Skeletal muscle satellite cell (primary cell): ENCODE data around the genes AK6, GTF2H2C and CARTPT.

DNA sequence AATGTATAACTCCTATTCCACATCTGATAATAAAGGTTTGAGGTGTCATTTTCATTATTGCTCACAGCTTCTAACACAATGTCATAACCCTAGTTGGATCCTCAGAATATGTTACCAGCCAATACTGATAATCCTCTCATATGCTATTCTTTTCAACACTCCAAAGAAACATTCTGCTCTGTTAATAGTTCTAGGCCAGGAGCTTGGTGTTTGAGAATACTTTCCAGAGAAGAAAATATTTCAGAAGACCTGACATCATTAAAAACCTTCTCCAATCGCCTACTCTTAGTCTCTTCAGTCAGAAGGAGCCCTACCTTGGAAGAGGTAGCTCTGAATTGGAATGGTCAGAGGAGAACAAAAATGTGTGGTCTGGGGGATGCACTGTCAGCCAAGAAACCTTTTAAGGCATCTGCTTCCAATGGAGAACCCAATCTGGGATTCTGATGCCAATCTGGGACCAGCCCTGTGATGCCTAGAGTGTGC is 127.3 kb downstream of the PIK3R1 start:
- CAGE, long polyA plus RNA: no peak

- CAGE, long polyA plus RNA: no peak
Observed at GRCh38 chr5:68395898-68396158, 180.3 kb downstream of the PIK3R1 start.

GRCh38 chr5:68730216-68731127 is 363.3 kb upstream of the SLC30A5 start:
- CAGE, long polyA plus RNA: no peak

- CAGE, long polyA plus RNA: no peak
Observed at GRCh38 chr5:68953894-68954248, 139.9 kb upstream of the SLC30A5 start.

- CAGE, long polyA plus RNA: start-site peak on the minus strand at chr5:69369490-69369550, 738 and 605 reads in 2 replicates
Observed at GRCh38 chr5:69369126-69370103, at the start of gene AK6. Gene AK6 (minus strand): TSS chr5:69369520.

- CAGE, long polyA plus RNA: no peak
Observed at GRCh38 chr5:69493148-69494077, 823 bp downstream of the OCLN start.

GRCh38 chr5:69559724-69560420 is at the start of gene GTF2H2C:
Gene GTF2H2C (plus strand): TSS chr5:69560191.
- CAGE, long polyA plus RNA: no peak

DNA sequence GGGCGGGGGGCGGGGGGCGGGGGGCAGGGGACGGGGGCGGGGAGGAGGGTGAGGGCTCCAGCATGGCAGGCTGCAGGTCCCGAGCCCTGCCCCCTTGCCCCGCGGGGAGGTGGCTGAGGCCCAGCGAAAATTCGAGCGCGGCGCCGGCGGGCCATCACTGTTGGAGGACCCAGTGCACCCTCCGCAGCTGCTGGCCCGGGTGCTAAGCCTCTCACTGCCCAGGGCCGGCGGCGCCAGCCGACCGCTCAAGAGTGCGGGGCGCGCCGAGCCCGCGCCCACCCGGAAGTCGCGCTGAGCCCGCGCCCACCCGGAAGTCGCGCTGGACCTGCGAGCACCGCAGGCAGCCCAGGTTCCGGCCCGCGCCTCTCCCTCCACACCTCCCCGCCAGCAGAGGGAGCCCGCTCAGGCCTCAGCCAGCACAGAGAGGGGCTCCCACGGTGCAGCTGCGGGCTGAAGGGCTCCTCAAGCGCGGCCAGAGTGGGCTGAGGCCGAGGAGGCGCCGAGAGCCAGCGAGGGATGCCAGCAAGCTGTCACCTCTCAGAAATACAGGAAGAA is 165.5 kb upstream of the BDP1 start:
- CAGE, long polyA plus RNA: no peak

- CAGE, long polyA plus RNA: no peak
Observed at GRCh38 chr5:71718894-71719354, at the start of gene CARTPT. Gene CARTPT (plus strand): TSS chr5:71719275.

GRCh38 chr5:71782851-71783432 is 63.9 kb downstream of the CARTPT start:
- CAGE, long polyA plus RNA: no peak

DNA sequence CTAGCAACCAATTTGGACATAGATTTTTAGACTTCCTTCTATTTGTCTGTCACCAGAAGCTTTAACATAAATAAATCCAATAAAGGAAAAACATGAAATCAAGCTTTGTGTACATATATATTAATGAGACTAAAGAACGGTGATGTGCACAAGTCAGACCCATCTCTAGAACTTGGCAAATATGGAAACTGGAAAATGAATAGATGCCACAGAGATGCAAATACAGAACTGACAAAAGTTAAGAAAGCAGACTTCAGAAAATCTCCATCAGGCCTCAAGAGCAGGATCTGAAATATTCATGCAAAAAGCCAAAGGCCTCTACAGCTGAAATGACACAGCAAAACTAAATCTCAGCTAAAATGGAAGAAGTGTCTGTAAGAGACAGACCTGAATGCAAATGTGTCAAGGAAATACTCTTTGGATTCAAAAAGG is 14.9 kb downstream of the MRPS27 start:
- CAGE, long polyA plus RNA: no peak

GRCh38 chr5:72451478-72452552 is 55.4 kb downstream of the ZNF366 start:
- CAGE, long polyA plus RNA: no peak

DNA sequence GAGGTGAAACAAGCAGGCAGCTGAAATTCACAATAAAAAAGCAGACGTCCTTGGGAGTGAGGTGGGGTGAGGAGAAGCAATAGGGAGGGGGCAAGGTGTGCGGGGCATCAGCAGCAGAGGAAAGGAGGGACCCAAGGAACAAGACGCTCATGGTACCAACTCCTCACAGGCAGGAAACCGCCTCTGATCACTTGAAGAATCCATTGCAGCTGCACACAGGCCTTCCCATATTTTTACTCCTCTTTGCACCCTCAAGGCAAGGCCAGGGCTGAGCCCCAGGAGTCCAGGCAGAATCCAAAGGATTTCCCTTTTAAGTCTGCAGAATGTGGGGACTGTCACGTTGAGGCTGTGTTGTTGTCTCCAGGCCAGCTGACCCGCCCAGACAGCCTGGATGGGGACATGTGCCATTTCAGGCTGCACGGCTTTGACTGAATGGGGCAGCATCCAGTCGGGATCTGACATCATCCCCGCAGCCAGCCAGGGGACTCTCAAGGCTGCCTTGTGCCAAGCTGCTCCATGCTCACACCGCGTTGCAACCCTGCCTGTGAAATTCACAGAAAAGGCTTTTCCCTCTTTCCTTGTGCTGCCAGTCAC is 2.1 kb upstream of the ZNF366 start:
- CAGE, long polyA plus RNA: no peak

GRCh38 chr5:72815488-72815858 is 988 bp upstream of the TNPO1 start:
- CAGE, long polyA plus RNA: no peak

DNA sequence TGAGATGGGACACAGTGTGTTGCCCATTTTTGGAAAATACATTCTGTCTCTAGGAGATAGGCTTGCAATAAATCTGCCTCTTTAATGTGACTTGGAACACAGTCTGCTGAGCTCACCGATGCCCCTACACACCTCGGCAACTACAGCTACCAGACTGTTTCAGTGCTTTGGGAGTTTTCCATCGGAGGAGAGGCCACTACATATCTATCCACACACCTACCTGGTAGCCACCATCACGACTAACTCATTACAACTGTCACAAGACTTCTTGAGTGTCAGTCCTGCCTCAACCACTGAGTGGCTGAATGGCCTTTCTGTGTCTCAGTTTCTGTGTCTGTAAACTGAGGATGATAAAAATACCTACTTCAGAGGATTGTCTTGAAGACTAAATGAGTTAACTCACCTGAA is 18.8 kb upstream of the FCHO2 start:
- CAGE, long polyA plus RNA: no peak

- CAGE, long polyA plus RNA: no peak
Observed at GRCh38 chr5:72937723-72938779, 17.8 kb upstream of the FCHO2 start.

- CAGE, long polyA plus RNA: no peak
Observed at GRCh38 chr5:73115660-73115946, 4.8 kb upstream of the TMEM171 start.

DNA sequence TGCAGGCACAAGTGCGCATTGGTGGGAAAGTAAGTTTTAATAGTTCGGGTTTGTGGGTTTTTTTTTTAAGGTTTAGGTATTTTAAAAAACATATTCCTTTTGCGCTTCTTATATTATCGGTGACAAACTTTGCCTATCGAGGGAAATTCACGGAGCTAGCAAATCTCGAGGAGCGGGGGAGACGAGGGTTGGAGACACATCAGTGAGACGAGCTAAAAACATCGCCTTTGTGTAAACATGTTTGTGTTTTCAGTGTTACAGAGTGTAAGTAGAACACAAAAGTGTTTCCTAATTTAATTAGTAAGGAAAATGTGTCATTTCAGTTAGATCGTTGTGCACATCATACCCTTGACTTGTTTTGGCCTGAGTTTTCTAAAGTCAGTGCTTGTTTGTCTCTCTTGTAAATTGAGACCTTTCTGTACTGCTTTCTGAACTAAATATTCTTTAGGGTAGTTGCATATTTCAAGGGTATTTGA is 970 bp downstream of the BTF3 start:
- CAGE, long polyA plus RNA: no peak

GRCh38 chr5:73507092-73507560 is 8.9 kb downstream of the BTF3 start:
- CAGE, long polyA plus RNA: no peak

- CAGE, long polyA plus RNA: no peak
Observed at GRCh38 chr5:73728454-73728987, 102.5 kb downstream of the ARHGEF28 start.